Tibial nerve (tissue), 3 donors: ENCODE measurements around the gene EXOC2.

GRCh38 chr6:286645-287164, 5.6 kb upstream of the DUSP22 start:
- PRO-cap, result no peak
- RAMPAGE, long total RNA, 3 experiments, result no peak in any of the 3 experiments

GRCh38 chr6:293438-293933, 1.2 kb downstream of the DUSP22 start:
- PRO-cap, result no peak
- RAMPAGE, long total RNA, 3 experiments, result no peak in any of the 3 experiments

- PRO-cap, result no peak
- RAMPAGE, long total RNA, 3 experiments, result no peak in any of the 3 experiments
Measured at GRCh38 chr6:296026-296682, 3.9 kb downstream of the DUSP22 start.

DNA sequence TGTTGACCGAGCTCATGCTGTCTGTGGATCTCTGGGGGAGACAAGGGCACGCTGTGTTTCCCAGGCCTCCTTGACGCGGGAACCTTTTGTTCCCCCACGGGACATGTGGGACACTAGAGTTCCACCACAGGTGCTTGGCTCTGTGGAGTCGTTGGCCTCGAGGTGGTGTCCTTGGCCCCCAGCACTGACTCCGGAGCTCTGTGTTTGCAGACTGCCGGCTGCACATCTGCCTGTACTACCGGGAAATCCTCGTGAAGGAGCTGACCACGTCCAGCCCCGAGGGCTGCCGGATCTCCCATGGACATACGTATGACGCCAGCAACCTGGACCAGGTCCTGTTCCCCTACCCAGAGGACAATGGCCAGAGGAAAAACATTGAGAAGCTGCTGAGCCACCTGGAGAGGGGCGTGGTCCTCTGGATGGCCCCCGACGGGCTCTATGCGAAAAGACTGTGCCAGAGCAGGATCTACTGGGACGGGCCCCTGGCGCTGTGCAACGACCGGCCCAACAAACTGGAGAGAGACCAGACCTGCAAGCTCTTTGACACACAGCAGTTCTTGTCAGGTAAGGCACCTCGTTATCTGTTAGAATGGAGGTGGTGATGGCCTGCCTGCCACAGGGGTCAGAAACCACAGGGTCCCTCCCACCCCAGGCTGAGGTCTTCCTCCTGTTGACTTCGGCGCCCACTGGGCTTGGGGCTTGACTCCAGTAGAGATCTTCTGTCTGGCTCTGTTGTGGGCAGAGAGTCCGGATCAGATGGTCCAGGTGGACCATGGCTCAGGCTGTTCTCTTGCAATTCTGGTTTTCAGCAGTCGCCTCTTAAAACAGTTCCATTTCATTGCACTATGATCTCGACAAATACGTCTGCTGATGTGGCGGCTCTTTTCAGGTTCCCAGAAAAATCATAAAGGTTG, 9.9 kb downstream of the IRF4 start:
- PRO-cap, result no peak
- RAMPAGE, long total RNA, 3 experiments, result no peak in any of the 3 experiments

GRCh38 chr6:454270-454558, 62.7 kb downstream of the IRF4 start:
- PRO-cap, result no peak
- RAMPAGE, long total RNA, 3 experiments, result no peak in any of the 3 experiments

DNA sequence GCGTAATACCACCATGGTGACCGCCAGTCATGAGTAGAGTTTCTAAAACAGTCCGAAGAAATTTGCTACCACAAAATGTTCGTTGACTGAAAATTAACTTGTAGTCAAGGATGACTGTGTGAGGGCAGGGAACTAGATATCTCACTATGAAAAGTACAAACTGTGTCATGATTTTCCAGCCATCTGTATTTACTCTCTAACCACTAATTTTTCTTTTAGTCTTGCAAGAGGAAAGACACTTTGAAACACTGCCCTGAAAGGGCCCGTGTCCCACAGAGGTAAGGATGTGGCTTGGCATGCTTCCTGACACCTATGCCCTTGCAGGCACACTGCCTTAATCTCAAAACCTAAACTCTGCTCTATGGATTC, 99.7 kb downstream of the IRF4 start:
- PRO-cap, result no peak
- RAMPAGE, long total RNA, 3 experiments, result no peak in any of the 3 experiments

- PRO-cap, result no peak
- RAMPAGE, long total RNA, 3 experiments, result start-site peak on the minus strand in 1 of 3 experiments, at chr6:503912-503971 at its widest, 5 reads per replicate
Measured at GRCh38 chr6:503720-504606, 112.4 kb downstream of the IRF4 start.

GRCh38 chr6:692161-692894, 611 bp downstream of the EXOC2 start:
- PRO-cap, result unidirectional peak, plus-strand start at chr6:692578
- RAMPAGE, long total RNA, 3 experiments, result no peak in any of the 3 experiments

- PRO-cap, result bidirectional peak, plus-strand start at chr6:693198, minus-strand start at chr6:693109
- RAMPAGE, long total RNA, 3 experiments, result start-site peak on the minus strand in 3 of 3 experiments, at chr6:693079-693124 at its widest, 100 to 152 reads per replicate
Measured at GRCh38 chr6:692895-693687, at the start of gene EXOC2. Gene EXOC2 (minus strand): TSS chr6:693139.

- PRO-cap, result unidirectional peak, plus-strand start at chr6:1311144
- RAMPAGE, long total RNA, 3 experiments, result no peak in any of the 3 experiments
Measured at GRCh38 chr6:1310110-1311353, 1.4 kb upstream of the FOXQ1 start.

GRCh38 chr6:1392003-1392396, 2.6 kb downstream of the FOXF2 start:
- PRO-cap, result no peak
- RAMPAGE, long total RNA, 3 experiments, result no peak in any of the 3 experiments

DNA sequence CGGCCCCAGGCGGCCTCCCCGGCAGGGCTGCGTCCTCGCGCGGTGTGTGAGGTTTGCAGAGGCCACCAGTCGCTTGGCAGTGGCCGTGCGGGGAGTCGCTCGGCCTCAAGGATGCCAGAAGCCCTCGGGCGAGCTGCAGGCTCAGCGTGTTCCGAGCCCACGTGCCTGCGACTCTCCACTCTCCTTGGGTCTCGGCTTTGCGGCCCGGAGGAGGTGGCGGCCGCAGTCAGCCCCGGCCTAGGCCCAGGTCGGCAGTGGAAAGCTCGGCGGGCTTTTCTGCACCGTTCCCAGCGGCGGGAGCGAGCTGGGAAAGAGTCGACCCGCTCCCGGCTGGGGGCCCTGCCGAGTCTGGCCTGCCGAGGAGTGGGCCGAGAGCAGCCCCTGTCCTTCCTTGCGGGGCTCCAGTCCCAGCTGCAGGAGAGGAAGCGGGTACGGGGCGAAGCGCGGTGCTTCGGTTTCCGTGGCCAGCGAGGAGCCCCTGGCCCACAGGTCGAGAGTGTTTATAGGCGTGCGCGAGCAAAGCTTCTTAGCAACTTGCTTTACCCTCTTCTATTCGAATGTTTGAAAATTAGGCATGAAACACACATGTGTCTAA, 5.5 kb downstream of the FOXC1 start:
- PRO-cap, result no peak
- RAMPAGE, long total RNA, 3 experiments, result no peak in any of the 3 experiments

- PRO-cap, result no peak
- RAMPAGE, long total RNA, 3 experiments, result no peak in any of the 3 experiments
Measured at GRCh38 chr6:1625315-1625768, 15.6 kb downstream of the FOXC1 start.

GRCh38 chr6:1762237-1762790, 152.6 kb downstream of the FOXC1 start:
- PRO-cap, result no peak
- RAMPAGE, long total RNA, 3 experiments, result no peak in any of the 3 experiments

GRCh38 chr6:1832617-1833231, 223.0 kb downstream of the FOXC1 start:
- PRO-cap, result no peak
- RAMPAGE, long total RNA, 3 experiments, result no peak in any of the 3 experiments

DNA sequence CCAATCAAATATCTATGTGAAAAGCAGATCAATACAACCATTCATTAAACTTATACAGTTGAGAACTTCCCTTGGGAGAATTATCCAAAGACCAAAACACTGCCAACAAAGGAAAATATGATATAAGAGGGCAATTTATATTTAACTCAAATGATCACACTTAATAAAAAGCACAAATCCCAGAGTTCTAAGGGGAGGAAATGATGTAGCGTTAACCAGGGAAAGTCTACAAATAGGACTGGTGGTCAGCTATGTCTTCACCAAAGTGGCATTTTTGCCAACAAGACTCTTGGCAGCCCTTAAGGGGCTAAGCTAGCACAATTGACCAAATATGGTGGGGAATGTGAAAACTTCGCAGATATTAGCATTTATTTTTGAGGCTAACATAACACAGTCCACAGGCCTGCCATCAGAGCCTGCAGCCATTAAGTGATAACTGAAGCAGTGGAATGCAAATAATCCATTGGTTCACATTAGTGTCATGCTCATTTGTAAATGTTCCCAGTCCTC, 274.5 kb downstream of the FOXC1 start:
- PRO-cap, result no peak
- RAMPAGE, long total RNA, 3 experiments, result no peak in any of the 3 experiments

DNA sequence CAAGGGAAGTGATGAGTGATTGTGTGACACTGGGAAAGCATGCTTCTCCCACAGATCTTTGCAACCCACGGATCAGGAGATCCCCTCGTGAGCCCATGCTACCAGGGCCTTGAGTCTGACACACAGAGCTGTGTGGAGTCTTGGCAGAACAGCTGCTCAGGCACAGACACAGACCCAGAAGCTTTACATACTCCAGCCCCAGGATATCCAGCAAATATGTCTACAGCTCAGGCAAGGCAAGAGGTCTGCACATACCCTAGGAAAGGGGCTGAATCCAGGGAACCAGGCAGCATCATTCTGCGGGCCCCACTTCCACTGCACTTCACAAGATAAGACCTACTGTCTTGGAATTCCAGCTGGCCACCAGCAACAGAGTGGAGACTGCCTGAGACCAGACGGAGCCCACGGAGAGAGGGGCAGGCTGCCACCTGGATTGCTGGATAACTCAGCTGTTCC, 267.7 kb downstream of the GMDS start:
- PRO-cap, result no peak
- RAMPAGE, long total RNA, 3 experiments, result no peak in any of the 3 experiments

DNA sequence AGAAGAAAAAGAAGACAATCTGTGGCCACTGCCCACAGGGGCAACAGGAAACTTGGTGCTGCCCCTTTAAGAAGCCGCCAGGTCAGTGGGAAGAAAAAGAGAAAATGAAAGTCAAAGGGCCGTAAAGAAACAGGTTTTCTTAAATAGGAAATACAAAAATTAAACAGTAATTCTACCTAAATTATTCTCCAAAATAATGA, 23.7 kb downstream of the GMDS start:
- PRO-cap, result no peak
- RAMPAGE, long total RNA, 3 experiments, result no peak in any of the 3 experiments

DNA sequence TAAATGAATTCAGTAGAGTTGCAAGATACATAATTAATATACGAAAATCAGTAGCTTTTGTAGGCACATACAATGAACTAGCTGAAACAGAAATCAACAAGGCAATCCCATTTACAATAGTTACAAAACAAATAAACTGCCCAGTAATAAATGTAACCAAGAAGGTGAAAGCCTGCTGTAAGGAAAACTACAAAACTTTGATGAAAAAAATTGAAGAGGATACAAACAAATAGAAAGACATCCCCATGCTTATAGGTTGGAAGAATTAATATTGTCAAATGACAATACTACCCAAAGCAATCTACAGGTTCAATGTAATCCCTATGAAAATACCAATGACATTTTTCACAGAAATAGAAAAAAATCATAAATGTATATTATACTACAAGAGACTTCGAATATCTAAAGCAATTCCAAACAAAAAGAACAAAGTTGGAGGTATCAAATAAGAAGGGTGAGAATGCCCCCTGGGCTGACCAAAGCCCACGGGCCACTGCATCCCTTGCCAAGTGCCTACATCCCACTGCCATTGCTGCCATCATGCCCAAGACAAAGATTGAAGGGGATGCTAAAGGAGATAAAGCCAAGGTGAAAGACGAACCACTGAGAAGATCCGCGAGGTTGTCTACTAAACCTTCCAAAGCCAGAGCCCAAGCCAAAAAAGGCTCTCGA, 95.6 kb upstream of the GMDS start:
- PRO-cap, result no peak
- RAMPAGE, long total RNA, 3 experiments, result no peak in any of the 3 experiments

- PRO-cap, result no peak
- RAMPAGE, long total RNA, 3 experiments, result no peak in any of the 3 experiments
Measured at GRCh38 chr6:2347906-2348515, 102.6 kb upstream of the GMDS start.